GM12892 (cell line): Measurements from ENCODE around the genes PHAF1 and TSNAXIP1.

DNA sequence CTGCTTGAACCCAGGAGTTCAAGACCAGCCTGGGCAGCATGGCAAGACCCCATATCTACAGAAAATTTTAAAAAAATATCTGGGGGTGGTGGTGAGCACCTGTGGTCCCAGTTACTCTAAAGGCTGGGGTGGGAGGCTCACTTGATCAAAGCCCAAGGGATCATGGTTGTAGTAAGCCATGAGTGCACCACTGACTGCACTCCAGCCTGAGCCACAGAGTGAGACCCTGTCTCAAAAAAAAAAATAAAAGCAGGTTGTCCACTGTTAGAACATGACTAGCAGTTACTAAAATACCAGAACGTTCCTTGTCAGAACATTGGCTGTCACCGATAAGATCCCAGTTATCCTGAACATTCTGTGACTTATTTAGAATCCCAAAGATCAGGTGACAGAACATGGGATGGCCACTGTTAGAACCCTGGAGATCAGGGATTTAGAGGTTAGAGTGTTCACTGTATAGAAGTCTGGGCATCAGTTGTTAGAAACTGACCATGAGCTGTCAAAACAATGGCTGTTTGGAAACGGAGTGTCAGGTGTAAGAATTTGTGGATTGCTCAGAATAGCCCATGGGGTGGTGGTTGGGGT is 8.5 kb downstream of the CES4A start:
- RRBS = no CpG with 5 or more reads among the region's 3 CpGs

DNA sequence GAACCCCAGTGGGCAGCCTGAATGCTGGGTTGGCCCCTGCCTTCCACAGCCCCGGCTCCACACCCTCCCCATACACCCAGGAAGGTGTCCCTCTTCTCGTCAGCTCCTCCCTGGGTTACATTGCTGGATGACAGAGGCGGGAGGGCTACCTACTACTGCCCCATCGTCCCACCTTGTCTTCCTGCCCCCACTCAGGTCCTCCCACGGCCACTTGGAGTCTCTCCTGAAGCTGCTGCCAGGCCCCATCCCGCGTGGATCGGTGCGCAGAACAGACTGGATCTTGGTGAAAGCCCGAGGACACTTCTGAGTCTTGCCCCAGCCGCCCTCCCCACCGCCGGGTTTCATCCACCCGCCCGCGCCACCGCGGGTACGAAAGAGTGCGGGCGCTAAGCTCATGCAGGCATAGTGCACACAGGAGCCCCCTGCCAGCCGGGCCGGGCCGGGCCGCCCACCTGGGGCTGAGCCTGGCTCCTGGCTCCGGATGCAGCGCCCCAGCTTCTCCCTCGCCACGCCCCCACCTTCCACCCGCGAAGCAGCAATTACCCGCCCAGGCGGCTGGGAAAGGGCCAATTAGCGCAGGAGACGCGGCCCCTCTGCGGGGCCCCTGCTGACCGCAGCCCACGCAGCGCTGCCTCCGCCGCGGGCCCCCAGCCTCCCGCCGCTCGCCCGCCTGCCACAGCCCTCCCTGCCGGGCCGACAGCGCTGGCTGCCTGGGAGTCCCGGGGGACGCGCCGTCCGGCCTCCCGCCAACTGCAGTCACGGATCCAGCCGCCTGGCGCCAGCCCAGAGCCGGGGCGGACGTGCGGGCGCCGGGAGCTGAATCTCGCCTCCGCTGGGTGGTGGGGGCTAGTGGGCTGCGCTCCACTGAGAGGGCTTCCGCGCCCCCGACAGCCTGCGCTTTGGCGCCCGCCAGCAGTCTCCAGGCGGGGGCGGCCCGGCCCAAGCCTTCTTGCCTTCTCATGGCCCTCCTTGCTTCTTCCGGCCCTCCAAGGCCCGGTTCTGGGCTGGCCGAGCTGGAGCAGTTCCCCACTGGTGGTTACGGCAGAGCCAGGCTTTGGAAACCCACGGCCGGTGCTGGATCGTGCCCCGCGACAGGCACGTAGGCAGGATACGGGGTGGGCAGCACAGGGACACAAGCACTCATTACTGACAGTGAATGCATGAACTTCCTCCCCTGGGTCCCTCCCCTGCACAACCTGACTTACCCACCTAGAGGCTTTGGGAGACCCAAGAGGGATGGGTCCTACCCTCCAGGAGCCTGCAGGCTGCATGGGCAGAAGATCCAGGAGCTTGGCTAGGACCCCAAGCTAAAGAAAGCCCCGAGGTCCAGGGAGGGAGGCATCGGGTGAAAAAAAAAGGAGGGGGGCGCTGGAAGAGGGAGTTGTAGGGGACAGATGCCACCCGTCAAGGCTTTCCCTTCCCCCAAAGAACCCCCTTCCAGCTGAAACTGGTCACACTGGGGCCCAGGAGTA is 15.0 kb upstream of the CBFB start:
- RRBS = 3% methylated on average over 15 of the region's 92 CpGs

DNA sequence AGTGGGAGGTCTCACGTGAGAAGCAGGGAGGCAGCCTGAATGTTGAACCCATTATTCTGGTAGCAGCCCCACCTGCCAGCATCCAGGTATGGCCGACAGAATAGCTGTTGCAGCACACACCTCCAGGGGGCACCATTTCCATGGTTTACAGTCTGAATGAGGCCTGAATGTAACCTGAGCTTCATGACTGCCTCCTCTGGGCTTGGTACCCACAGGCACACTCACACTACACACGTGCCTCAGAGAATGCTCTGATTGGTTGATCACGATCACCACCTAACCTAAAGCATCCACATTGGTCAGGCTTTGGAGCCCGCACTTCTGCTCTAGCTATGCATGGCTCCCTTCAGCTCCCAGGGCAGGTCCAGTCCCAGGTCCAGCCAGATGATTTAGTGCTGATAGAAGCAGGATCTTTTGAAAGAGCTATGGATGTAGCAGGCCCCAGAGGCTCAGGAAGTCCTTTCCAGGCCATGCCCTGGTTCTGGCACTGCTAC is 11.0 kb upstream of the CBFB start:
- RRBS = no CpG with 5 or more reads among the region's 5 CpGs

GRCh38 chr16:67067585-67068224 is 38.8 kb downstream of the CBFB start:
- RRBS = no CpG with 5 or more reads among the region's 3 CpGs

- RRBS = no CpG with 5 or more reads among the region's 13 CpGs
Measured at GRCh38 chr16:67095301-67095945, 14.3 kb upstream of the PHAF1 start.

DNA sequence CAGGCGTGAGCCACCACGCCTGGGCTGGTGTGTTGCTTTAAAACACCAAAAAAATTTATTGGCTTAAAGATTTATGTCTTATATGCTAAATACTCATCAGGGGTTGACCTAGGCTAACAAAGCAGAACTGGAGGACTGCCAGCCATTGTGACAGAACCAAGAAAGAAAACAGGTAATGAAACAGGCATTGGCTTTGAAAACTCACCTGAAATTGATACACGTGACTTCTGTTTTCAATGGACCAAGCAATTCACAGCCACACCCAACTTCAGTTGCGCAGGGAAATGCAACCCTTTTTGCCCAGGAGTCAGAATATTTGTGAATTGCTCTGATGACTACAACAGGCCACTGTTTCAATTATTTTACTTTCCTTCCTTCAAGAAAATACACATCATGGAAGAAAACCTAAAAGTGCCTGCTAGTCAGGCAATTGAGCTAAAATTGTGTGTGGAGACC is 4.8 kb upstream of the PHAF1 start:
- RRBS = no CpG with 5 or more reads among the region's 4 CpGs

DNA sequence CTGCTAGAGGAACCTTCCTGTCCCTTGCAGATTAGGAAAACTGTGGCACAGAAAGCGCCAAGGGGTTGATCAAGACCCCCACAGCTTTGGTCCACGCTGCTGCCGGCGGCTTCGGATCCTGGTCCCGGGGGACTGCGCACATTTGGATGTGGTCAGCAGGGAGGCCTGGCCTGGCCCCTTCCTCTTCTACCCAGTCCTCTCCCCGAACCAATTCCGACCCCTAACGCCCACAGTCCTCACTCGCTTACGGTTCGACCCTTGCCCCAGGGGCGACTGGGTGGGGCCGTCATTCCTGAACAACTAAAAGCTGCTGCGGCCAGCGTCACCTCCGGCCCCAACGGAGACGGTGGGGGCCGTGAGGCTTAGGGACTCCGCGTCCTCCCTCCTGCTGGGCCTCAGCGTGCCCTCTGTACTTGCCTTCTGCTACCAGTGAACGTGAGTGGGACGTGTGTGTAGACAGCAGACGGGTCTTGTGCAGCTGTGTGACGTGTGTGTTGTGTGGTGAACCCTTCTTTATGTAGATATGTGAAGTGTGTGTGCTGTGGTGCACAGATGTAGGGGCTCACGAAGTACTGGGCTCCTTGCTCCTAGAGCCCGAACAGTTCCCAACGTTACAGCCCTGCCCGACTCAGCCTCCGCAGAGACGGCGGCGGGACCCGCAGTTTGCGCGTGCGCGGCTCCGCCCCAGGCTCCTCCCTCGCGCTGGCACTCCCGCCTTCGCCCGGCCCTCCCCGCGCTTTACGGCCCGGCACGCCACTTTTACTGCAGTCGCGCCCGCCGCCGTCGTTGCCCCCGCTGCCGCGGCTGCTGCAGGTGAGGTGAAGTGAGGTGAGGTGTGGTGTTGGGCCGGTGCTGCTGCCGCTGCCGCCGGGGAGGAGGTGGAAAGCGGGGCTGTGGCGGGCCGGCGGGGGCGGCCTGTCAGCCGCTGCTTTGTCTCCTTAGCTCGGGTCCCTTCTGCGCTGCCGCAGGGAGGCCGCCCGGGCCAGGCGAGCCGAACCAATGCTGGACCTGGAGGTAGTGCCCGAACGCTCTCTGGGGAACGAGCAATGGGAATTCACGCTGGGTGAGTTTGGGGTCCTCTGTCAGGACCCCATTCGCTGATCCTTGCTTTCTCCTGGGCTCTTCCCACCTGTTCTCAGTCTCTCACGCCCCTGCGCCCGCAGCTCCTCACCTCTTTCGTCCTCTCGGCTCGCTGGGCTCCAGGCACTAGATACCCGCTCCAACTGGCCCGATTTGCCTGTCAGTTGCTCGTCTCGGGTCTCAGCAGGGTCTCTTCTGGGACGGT is at the start of gene PHAF1:
TSS of gene PHAF1 (plus strand) at position 765 of the 1,285 bp plus-strand sequence.
- RRBS = 2% methylated on average over 9 of the region's 94 CpGs

DNA sequence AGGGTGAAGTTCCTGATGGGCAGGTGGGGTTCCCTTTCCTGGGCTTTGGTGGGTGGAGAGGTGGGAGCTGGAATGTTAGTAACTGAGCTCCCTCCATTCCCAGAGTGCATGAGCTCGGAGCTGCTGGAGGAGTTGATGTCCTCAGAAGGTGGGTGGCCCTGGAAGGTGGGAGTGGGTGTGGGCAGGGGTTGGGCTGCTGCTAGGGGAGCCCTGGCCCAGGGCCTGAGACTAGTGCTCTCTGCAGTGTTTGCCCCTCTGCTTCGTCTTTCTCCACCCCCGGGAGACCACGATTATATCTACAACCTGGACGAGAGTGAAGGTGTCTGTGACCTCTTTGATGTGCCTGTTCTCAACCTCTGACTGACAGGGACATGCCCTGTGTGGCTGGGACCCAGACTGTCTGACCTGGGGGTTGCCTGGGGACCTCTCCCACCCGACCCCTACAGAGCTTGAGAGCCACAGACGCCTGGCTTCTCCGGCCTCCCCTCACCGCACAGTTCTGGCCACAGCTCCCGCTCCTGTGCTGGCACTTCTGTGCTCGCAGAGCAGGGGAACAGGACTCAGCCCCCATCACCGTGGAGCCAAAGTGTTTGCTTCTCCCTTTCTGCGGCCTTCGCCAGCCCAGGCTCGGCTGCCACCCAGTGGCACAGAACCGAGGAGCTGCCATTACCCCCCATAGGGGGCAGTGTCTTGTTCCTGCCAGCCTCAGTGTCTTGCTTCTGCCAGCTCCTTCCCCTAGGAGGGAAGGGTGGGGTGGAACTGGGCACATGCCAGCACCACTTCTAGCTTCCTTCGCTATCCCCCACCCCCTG is 961 bp upstream of the ELMO3 start:
- RRBS = no CpG with 5 or more reads among the region's 17 CpGs

GRCh38 chr16:67277876-67278379 is 1.4 kb upstream of the PLEKHG4 start:
- RRBS = no CpG with 5 or more reads among the region's 3 CpGs

DNA sequence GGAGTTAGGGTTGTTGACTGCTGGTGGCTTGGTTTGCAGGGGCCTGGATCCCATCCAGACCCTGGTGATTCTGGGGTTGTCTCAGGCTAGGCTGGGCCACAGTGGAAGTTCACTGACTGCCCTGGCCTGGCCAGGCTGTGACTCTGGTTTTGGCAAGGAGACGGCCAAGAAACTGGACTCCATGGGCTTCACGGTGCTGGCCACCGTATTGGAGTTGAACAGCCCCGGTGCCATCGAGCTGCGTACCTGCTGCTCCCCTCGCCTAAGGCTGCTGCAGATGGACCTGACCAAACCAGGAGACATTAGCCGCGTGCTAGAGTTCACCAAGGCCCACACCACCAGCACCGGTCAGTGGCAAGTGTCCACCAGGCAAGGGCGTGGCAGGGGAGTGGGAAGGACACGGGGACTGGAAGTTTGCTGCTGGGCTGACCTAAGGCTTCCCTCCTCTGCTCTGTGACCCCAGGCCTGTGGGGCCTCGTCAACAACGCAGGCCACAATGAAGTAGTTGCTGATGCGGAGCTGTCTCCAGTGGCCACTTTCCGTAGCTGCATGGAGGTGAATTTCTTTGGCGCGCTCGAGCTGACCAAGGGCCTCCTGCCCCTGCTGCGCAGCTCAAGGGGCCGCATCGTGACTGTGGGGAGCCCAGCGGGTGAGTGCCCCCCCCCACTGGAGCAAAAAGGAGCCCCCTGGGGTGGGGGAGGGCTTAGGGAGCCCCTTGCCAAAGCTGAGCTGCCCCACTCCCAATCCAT is 4.7 kb downstream of the HSD11B2 start:
- RRBS = no CpG with 5 or more reads among the region's 23 CpGs

DNA sequence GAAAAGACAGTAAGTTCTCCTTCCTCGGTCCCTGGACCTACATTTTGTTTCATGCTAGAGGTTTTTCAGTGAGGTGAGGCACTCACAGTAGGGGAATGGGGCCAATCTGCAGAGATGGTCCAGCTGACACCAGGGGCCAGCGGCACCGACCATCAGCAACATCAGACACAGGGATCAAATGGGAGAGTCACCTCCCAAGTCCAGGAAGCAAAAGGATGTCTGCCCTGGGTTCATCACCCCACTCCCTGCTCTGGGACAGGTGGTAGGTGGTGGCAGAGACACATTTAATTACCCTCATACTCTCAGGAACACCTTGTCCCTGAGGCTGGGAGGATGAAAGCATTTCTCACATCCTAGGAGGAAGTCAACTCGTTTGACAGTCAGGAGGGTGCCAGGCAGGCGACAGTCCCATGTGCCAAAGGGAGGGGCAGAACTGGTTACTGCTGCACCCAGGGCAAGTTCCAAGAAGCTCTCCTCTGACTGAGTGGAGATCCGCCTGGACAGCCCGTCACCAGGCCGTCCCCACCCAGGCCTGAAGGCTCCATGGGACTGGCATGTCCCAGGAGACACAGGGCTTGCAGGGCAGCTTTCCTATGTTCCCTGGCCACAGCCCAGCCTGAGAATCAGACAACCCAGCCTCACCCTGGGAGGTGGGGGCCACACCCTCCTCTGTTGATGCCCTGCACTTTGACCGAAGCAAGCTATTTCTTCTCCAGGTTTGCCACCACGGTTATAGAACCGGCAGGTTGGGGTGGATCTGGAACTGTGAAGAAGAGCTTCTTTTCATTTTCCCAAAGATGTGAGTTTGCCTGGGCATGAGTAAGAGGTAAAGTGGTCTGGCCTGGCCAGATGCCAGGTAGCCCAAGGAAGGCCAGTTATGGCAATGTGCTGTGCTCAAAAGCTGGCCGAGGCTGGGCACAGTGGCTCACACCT is 19.1 kb downstream of the ATP6V0D1 start:
- RRBS = no CpG with 5 or more reads among the region's 12 CpGs

- RRBS = no CpG with 5 or more reads among the region's 9 CpGs
Measured at GRCh38 chr16:67530989-67531751, 2.5 kb downstream of the RIPOR1 start.

DNA sequence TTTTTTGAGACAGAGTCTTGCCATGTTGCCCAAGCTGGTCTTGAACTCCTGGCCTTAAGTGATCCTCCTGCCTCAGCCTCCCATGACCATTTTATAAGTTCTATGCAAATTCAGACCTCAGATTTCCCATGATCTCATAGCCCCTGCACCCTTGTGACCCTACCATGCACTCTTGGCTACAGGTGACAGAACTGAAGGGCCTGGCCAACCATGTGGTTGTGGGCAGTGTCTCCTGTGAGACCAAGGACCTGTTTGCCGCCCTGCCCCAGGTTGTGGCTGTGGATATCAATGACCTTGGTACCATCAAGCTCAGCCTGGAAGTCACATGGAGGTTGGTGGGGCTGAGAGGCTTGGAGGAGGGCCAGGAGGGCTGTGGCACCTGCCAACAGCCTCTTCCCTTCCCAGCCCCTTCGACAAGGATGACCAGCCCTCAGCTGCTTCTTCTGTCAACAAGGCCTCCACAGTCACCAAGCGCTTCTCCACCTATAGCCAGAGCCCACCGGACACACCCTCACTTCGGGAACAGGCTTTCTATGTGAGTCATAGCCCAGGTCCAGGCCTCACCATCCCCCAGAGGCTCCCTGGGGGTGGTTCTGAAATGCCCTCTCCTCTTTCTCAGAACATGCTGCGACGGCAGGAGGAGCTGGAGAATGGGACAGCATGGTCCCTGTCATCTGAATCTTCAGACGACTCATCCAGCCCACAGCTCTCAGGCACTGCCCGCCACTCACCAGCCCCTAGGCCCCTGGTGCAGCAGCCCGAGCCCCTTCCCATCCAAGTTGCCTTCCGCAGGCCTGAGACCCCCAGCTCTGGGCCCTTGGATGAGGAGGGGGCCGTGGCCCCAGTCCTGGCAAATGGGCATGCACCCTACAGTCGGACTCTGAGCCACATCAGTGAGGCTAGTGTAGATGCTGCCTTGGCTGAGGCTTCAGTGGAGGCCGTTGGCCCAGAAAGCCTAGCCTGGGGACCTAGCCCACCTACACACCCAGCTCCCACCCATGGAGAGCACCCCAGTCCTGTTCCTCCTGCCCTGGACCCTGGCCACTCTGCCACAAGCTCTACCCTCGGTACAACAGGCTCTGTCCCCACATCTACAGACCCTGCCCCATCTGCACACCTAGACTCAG is 13.0 kb downstream of the RIPOR1 start:
- RRBS = no CpG with 5 or more reads among the region's 15 CpGs

GRCh38 chr16:67548565-67549142 is 13.7 kb upstream of the CTCF start:
- RRBS = no CpG with 5 or more reads among the region's 4 CpGs

DNA sequence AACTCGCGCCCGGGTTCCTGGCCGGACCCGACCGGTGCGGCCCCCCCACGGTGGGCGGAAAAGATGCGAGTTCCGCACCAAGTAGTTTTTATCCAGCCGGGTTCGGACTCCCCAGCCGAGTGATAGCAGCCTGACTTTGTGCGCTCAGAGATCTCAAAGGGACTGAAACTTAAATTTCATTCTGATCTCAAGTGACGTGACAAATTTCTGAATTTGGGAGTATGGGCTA is 1.1 kb downstream of the CTCF start:
- RRBS = 1% methylated on average over 7 of the region's 16 CpGs

- RRBS = 3% methylated on average over 17 of the region's 53 CpGs
Measured at GRCh38 chr16:67659484-67660074, 481 bp downstream of the ACD start.

- RRBS = no CpG with 5 or more reads among the region's 7 CpGs
Measured at GRCh38 chr16:67800114-67800767, 6.1 kb downstream of the RANBP10 start.

- RRBS = no CpG with 5 or more reads among the region's 3 CpGs
Measured at GRCh38 chr16:67803920-67804470, 2.4 kb downstream of the RANBP10 start.

DNA sequence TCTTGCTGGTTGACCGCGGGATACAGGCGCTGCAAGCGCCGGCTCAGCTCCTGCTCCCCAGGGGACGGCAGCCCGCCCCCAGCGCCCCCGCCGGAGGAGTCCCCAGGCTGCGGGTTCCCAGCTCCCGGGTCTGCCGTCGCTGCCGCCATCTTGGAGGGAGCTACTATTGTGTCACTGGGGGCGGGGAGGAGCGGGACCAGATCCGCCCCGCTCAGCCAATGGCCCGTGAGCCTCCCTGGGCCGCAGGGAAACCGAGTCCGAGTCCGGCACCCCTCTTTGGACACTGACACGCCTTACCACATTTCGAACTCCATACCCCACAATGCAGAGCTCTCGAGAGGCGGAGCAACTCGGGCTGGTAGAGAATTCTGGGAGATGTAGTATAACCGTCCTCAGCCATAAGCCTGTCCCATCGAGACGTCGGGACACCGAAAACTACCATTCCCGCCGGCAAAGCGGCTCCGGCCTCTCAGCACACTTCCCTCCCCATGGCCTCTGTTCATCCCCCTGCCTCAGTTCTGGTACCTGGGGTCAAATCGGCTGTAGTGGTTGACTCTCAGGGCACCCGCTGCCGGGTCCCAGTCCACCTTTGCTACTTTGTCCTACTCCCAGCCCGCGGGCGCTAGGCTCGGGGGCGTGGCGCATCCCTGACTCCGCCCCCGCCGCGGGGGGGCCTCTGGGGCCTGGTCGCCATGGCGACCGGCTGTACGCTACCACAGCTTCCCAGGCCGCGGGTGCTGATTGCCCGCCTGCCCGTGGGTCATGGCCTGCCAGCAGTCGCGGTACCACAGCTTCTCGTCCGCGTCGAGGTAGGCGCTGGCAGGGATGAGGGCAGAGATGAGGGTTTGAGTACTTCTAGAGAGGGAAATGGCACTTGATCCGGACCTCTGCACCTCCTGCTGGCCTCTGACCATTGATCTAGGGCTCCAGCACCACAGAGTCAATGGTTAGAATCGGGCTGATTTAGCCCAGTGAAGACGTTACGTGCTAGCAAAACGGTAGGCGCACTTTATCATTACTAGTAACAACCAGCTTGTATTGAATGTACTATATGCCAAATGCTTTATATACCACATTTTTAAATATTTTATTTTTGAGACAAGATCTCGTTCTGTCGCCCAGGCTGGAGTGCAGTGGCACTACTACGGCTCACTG is at the start of gene TSNAXIP1:
TSS of gene TSNAXIP1 (plus strand) at position 502 of the 1,155 bp plus-strand sequence.
- RRBS = 2% methylated on average over 6 of the region's 75 CpGs

DNA sequence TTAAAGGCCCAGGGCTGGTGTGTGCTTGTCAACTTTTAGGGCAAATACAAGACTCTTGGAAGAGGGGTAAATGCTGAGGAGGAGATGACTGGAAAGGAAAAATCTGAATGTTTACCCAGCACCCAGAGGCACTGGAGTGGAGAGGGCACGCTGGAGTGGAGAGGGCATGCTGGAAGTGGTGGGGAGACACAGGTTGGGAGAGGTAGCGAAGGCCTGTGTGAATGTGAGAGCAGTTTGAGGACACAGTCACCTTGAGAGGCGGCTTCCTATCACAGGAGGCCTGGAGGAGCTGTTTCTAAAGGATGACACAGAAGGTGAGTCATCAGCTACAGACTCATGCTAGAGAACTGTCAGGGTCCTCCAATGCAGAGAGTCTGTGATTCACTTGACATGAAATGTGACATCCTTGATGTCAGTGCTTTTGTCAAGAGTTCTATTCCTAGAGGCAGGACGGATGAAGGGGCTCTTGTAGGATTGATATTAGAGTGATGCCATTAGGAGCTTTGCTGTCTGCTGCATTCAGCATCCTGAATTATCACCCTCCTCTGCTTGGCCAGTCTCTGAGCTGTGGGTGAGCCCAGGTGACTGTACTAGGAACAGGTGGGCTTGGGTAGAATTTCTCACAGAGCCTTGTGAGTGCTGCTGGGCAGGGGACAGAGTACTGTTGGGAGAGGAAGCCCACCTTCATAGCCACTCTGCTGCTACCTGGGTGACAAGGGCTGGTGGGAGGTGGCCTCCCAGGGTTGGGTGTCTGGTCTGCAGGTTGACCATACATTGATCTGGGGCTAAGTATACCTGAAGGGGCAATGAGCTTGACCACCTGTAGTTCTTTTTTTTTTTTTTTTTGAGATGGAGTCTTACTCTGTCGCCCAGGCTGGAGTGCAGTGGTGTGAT is 13.7 kb downstream of the CTRL start:
- RRBS = no CpG with 5 or more reads among the region's 5 CpGs